Subcutaneous preadipocyte (primary cell): ENCODE measurements around the genes PPP1R13B and ASPG.

- CAGE, long polyA plus RNA = no peak
Measured at GRCh38 chr14:103384929-103385309, 296 bp upstream of the MARK3 start.

- CAGE, long polyA plus RNA = no peak
Measured at GRCh38 chr14:103483904-103484494, 38.6 kb downstream of the CKB start.

DNA sequence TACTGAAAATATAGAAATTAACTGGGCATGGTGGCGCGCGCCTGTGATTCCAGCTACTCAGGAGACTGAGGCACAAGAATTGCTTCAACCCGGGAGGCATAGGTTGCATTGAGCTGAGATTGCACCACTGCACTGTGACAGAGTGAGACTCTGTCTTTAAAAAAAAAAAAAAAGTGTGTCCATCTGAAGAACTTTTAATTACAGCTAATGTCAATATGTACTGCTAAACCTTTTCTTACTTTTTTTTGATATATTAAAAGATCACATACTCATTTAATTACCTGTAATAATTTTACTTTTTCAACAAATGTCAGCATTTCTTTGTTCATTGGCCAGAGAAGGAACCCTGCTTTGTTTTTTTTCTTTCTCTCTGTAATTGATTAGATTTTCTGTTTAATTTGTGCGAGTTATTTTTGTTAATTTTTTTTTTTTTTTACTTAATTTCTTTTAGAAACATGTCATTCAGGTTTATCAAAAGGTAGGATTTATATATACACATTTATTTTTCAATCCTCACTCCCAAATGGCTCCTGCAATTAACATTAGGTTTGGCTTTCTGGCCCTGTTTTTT lies 24.5 kb downstream of the CKB start:
- CAGE, long polyA plus RNA = no peak

GRCh38 chr14:103502027-103502572 lies 20.5 kb downstream of the CKB start:
- CAGE, long polyA plus RNA = no peak

- CAGE, long polyA plus RNA = no peak
Measured at GRCh38 chr14:103512925-103513813, 9.5 kb downstream of the CKB start.

GRCh38 chr14:103518179-103518542 lies 4.5 kb downstream of the CKB start:
- CAGE, long polyA plus RNA = no peak

GRCh38 chr14:103560280-103561190 lies 1.9 kb downstream of the BAG5 start:
- CAGE, long polyA plus RNA = no peak

DNA sequence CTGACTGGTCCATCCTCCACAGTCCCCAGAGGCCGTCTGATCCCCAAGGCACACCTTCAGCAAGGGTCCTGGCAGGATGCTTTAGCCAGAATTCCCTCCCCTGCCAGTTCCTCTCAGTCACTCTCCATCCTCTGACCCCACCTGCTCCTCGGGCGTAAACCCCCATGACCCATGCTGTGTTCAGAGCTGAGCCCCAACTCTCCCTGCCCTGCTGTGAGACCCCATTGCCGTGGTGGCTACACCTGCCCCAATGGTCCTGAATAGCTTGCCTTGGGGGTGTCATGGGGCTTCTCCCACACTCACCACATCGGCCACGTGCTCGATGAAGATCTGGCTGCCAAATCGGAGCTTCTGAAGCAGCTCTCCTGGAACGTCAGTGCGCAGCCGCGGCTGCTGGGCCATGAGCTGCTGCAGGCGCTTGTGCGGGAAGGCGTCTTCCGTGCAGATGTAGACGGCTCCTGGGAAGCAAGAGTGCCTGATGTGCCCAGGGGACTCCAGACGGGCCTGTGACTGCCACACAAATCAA lies 12.3 kb downstream of the XRCC3 start:
- CAGE, long polyA plus RNA = no peak

- CAGE, long polyA plus RNA = no peak
Measured at GRCh38 chr14:103724100-103724779, 8.6 kb downstream of the ZFYVE21 start.

DNA sequence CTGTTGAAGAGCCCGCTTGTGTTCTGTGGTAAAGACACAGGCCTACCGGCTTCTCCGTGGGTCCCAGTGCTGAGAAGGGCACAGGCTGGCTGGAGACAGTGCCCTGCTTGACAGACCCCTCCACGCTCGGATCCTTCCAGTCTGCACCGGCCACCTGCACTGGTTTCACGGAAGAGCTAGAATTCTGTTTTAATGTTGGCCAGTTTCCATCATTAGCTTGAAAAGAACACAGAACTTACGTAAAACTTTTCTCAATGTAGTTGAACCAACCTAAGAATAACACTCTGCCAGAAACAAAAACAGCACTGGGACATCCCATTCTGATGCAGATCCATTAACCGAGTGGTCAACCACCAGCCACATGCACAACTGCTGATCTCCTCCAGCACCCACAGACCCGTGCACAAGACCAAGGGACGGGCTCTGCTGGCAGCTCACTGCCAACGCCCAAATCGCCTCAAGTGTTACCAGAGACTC lies 27.0 kb downstream of the ZFYVE21 start:
- CAGE, long polyA plus RNA = no peak

- CAGE, long polyA plus RNA = no peak
Measured at GRCh38 chr14:103847429-103848230, at the start of gene PPP1R13B. PPP1R13B (minus strand) TSS chr14:103847575.

- CAGE, long polyA plus RNA = no peak
Measured at GRCh38 chr14:103879241-103879618, 31.9 kb upstream of the PPP1R13B start.

- CAGE, long polyA plus RNA = no peak
Measured at GRCh38 chr14:103879619-103880785, 32.6 kb upstream of the PPP1R13B start.

GRCh38 chr14:104076729-104077135 lies 8.8 kb upstream of the ASPG start:
- CAGE, long polyA plus RNA = no peak

GRCh38 chr14:104084989-104086092 lies at the start of gene ASPG:
ASPG (plus strand) TSS chr14:104085700.
- CAGE, long polyA plus RNA = no peak

GRCh38 chr14:104224270-104225044 lies 86.1 kb downstream of the KIF26A start:
- CAGE, long polyA plus RNA = no peak

DNA sequence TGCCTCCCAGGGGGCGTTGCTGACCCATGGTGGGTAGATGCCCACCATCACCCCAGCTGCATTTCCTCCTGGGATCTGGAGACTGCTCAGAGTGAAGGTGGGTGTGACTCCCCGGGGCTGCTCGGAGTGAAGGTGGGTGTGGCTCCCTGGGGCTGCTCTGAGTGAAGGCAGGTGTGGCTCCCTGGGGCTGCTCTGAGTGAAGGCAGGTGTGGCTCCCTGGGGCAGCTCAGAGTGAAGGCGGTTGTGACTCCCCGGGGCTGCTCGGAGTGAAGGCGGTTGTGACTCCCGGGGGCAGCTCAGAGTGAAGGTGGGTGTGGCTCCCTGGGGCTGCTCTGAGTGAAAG lies 86.7 kb downstream of the KIF26A start:
- CAGE, long polyA plus RNA = no peak

DNA sequence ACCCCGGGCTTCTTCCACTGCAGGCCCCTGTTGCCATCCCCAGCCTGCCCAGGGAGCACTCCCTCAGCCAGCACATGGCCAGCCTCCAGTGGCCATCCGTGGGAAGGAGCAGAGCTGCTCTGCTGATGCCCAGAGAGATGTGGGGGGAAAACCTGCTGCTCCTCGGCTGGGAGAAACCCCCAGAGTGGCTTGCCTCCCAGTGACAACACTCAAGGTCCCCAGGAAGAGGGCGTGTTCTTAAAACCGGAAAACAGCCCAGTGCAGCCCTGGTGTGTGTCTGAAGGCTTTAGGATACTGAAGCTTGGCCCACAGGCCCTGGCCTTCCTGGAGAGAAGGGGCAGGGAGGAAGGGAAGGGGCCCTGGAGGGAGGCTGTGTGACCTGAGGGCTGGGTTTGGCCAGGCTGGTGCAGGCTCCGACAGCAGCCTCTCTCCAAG lies 190.3 kb upstream of the C14orf180 start:
- CAGE, long polyA plus RNA = no peak

- CAGE, long polyA plus RNA = no peak
Measured at GRCh38 chr14:104460997-104461964, 118.3 kb upstream of the C14orf180 start.

- CAGE, long polyA plus RNA = no peak
Measured at GRCh38 chr14:104577022-104577400, 2.6 kb upstream of the C14orf180 start.